NB4 (cell line): Measurements from ENCODE around the genes ABHD17B and NMRK1.

DNA sequence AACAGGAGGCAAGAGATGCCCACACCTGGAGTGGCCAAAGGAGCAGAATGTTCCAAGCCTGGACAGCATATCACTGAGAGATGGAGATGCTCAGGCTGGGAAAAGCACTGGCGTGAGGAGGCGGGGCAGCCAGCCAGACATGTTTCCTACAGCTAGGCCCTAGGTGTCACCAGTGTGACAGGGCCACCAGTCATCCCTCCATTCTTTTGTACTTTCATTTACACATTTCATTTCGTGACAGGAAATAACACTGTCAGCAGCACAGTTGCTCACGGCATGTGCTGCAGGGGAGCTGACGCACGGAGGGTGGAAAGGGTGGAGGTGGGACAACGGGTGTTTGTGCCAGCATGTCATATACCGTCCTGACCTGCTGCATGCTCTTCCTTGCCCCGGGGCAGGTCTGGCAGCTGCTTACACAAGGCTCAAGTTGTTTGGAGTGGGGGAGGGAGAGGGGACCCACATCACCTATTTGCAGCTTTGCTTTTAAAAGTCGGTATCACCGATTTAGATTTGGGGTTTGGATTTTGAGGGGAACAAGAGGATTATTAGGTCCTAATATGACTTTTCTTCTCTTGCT is 14.9 kb upstream of the CEMIP2 start:
- RRBS: no CpG with 5 or more reads among the region's 11 CpGs

GRCh38 chr9:71910704-71911375 is at the start of gene ABHD17B:
Gene ABHD17B (minus strand): TSS chr9:71911193.
- RRBS: under 1% methylated on average over 36 of the region's 64 CpGs

DNA sequence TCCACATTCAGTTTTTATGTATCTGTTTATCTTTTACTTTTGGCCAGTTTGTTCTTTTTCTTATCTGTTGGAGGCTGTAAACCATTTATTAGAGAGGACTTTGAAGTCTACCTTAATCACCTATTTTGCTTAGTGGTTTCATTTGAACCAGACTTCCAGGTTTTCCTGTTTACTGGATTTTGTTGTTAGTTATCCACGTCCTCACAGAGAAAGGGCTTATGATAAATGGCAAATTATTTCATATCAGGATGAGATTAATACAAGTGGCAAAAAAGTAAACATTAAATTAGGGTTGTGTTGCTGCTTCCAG is 21.4 kb upstream of the GDA start:
- RRBS: no CpG with 5 or more reads among the region's 1 CpG

DNA sequence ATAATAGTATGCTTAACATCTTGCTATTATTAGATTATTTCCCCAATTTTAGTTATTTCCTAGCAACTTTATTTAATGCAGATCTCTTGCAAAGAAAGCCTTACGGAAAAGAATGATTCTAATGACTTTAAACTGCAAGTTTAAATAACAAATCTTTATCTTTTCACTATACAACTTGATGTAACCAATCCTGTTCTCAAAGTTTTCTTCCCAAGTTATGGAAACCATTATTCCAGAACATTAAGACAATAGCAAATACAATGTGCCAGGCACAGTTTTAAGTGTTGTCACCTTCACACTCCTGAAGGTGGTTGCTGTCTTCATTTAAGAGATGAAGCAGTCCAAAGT is 12.5 kb downstream of the ZFAND5 start:
- RRBS: no CpG with 5 or more reads among the region's 1 CpG

DNA sequence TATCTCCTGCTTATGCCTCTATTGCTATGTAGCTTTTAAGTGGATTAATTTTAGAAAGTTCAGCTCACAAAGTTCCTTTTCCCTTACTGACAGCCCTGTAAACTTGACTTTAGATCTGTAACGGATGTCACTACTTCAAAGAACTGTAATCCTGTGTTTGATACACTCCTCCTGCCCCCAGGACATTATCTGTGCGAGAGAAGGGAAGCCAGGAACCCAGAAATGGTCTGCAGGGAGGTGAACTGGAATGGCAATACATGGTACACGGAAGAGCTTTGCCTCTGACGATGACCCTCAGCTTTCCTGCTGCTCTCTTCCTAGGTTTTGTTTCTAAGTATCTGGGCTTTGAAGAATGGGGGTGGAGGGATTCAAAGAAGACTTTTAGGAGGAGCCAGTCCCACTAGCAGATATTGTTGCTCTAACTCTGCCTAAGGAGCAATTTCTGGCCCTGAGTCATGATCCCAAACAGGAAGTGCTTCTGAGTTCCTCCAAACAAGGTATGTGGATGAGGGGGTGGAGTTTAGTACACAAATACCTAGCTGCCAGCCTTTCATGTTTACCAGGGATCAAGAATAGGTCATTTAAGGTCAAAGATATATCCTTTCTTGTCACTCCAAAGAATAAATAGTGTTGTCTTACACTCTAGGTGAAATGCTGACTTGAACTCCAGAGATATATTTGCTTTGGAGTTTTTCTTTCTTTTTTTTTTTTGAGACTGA is 43.4 kb upstream of the TMC1 start:
- RRBS: no CpG with 5 or more reads among the region's 4 CpGs

DNA sequence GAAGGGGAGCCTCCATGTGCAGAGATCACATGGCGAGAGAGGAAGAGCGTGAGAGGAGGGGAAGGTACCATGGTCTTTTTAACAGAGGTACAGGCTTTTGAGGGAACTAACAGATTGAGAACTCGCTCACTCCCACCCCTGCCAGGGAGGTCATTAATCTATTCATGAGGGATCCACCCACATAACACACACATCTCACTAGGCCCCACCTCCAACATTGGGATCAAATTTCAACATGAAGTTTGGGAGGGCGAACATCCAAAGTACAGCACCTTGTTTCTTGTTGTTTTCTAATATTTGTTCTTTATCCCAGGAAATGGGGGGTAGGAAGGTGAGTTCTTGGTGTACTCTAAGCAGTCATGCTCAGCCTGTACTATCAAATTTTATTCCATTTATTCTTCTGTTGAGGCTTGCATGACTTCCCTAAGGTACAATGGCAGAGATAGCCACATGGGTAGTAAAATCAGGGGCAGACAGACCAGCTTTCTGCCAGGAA is 18.6 kb downstream of the TMC1 start:
- RRBS: no CpG with 5 or more reads among the region's 4 CpGs

GRCh38 chr9:72857851-72858640 is 94.8 kb downstream of the ALDH1A1 start:
- RRBS: no CpG with 5 or more reads among the region's 3 CpGs

DNA sequence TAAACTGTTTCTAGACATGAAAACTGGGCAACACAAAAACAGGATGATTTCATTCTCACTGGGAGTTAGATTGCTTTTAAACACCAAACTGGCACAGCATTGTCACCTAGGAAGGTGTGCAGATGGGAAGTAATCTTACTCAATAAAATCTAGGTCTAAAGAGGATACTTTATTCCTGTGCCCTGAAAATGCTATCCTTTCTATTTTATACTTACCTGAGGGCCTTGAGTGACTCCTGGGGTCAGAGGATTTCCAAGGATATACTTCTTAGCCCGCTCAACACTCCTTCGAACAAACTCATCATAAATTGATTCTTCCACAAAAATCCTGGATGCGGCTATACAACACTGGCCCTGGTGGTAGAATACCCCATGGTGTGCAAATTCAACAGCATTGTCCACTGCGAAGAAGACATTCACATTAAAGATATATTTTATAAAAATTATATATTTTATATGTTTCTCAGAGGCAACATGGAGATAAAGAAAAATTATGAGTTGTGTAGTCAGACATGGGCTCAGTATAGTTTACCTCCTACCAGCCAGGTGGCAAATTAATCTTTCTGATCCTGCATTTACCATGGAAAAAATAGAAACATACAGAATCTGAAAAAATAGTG is 36.0 kb downstream of the ALDH1A1 start:
- RRBS: no CpG with 5 or more reads among the region's 4 CpGs

DNA sequence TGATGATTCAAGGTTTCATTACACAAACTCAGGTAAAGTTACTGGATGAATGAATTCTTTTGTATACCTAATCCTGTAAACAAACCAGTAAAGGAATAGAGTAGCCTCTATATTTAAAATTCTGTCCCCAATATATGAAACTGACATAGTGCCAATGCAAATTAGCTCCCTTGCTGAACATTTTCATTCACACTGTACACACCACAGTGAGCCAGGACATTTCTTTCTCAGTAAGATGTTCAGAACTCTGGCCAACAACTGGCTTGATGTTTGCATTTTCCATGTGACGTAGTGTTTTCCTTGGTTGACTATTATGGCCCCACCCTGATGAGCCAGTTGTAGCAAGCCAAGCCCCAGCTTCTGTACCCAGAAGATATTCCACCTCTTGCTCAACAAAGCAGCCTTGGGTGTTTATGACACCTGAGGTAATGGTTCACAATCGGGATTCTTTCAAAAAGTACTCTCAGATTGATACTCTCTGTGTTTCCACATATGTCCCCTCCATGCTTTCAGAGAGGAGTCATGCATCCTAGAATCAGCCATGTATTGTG is 17.7 kb upstream of the ANXA1 start:
- RRBS: no CpG with 5 or more reads among the region's 2 CpGs

DNA sequence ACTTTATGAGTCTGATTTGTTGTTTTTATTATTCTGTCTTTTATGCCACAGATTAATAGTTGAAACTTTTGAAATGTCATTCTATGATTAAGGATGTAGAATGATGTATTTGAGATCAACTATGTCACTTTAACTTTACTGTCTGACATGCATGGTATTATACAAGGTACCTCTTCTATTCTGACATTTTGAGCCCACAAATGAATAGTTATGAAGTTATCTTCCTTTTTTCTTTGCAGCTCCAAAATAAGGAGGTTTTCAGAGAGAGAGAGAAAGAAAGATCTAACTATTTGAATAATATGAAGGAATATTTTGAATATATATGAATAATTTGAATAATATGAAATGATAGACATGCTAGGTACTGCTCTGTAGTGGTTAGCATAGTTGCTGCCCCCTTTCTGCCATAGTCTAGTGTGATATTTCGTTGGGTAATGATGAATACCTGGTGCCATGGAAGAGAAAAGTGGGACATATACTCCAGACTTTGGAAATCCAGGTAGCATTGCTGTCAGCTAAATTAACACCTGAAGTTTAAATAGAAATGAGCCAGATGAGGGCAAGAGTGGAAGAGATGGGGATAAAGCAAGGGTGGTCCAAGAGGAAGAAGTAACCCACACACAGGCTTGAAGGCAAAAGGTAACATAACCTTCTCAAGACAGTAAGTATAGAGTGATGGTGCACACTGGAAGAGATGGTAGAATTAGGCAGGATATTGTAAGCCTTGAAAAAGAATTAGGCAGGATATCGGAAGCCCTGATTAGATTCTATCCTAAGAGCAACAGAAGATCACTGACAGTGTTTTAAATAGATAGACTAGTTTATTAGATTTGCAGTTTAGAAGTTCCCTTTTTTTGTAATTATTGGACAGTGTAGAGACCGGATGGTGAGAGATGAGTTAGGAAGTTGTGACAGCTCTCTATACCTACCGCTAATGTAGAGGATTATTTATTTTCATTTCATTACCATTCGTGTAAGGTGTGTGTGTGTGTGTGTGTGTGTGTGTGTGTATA is 16.5 kb downstream of the ANXA1 start:
- RRBS: no CpG with 5 or more reads among the region's 5 CpGs

DNA sequence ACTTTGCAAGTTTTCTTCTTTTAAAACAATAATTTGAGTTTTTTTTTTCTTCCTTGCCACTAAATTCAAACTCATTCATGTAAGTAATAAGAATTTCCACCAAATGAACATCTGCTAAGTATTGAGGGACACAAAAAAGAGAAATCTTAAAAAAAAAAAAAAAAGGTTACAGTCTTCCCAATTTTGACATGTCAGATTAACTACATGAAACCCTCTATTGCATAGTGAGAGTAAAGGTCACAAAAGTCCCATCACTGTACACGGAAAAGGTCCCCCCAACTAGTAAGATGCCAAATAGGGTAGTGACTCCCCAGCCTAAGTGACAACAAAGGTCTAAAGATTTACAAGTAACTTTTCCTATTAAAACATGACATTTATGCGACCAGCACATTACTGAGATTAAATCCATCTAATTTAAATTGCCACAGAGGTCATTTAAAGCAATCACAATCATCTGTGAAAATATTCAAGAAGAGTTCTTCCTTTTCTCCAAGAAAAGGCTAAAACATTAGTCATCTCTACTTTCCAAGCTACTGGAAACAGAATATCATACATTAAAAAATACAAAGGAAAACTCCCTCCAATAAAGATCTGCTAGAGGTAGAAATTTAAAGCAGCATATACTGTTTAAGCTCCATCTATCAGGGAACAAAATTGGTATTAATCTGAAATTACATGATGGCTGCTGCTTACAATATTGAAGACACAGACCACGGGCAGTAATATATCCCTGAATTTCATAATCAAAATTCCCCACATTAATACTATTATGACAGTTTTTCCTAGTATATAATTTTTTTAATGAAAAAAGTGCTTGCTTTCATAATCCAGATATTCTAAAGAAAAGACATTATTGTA is 29.4 kb upstream of the C9orf40 start:
- RRBS: no CpG with 5 or more reads among the region's 3 CpGs

DNA sequence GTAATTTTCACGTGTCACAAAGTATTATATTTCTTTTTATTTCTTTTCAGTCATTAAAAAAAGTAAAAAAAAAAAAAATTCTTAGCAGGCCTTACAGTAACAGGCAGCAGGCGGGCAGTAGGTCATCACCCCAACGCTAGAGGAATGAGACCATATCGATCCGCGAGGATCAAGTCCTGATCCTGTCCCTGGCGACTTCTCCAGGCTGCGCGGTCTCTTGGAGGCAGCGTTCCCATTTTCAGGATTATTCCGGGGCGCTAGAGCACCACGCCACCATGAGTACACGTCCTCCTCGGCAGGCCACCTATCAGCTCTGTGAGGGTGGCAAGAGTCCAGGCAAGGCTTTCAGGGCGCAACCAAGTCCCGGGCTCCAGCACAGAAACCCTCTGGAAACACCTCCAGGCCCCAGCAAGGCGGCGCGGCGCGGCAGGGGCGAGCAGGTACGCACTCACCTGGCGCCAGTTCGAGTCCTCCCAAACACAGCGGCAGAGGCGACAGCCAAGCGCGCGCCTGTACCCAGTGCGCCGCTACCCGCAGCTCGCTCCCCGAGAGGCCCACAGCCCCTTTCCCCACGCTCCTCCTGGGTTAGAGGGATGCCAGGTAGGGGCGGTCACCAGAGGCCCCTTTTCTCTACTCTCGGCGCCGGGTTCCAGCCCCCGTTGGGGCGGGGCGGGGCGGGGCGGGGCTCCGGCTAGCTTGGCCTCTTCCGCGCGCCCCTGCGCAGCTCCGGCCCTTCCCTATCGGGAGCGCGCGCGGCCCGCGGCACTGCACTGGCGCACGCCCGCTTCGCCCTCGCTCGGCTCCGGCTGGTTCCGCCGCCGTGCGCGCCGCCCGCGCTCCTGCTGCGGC is at the start of gene NMRK1:
TSS of gene NMRK1 (minus strand) at position 600 of the 849 bp plus-strand sequence.
- RRBS: 1% methylated on average over 41 of the region's 75 CpGs

GRCh38 chr9:76297291-76298056 is 96.8 kb downstream of the RFK start:
- RRBS: no CpG with 5 or more reads among the region's 23 CpGs

- RRBS: no CpG with 5 or more reads among the region's 5 CpGs
Observed at GRCh38 chr9:76421318-76421767, 27.1 kb upstream of the RFK start.

DNA sequence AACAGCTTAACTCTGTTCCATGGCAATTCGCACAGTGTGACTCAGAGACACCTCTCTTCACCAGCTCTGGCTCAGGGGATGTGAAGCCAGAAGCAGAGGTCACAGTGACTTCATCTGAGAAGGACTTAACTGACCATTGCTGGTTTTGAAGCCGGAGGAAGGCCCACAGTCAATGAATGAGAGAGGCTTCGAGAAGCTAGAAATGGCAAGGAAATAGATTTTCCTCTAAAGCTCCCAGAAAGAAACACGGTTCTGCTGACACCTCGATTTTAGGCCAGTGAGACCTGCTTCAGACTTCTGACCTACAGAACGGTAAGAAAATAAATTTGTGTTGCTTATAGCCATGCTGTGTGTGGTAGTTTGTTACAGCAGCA is 17.0 kb upstream of the GCNT1 start:
- RRBS: no CpG with 5 or more reads among the region's 6 CpGs

- RRBS: no CpG with 5 or more reads among the region's 1 CpG
Observed at GRCh38 chr9:76456029-76456726, 2.8 kb upstream of the GCNT1 start.

DNA sequence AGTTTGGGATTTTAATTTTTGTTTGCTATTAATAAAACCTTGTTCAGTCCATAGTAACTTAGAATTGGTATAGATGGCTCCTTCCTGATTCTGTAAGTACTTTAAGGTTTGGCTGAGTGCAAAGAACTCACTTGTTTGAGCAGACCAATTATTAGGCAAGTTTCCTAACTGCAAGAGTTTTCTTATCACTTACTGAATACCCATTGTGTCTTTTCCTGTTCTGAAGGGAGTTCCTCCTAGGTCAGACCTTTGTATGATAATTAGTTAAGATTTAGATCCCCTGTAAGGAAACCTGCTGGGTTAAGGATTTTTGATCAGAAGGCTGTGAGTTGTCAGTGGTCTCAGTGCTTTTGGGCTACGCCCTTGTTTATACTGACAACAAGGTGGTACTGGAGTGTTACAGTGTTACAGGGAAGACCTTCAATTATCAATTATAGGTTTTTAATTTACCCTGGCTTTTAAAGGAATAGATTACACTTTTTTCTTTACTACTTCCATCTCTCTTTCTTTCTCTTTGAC is 31.7 kb downstream of the GCNT1 start:
- RRBS: no CpG with 5 or more reads among the region's 1 CpG

GRCh38 chr9:76516340-76516771 is 57.4 kb downstream of the GCNT1 start:
- RRBS: no CpG with 5 or more reads among the region's 7 CpGs

- RRBS: no CpG with 5 or more reads among the region's 5 CpGs
Observed at GRCh38 chr9:76576331-76576802, 117.4 kb downstream of the GCNT1 start.